Pericardium fibroblast (primary cell): ENCODE measurements around the gene YAE1.

- RAMPAGE, long total RNA: no peak
Observed at GRCh38 chr7:36272592-36273743, 94.1 kb downstream of the MATCAP2 start.

- RAMPAGE, long total RNA: no peak
Observed at GRCh38 chr7:36301879-36302645, 65.0 kb downstream of the MATCAP2 start.

- RAMPAGE, long total RNA: no peak
Observed at GRCh38 chr7:36533811-36534297, 144.2 kb downstream of the ANLN start.

- RAMPAGE, long total RNA: no peak
Observed at GRCh38 chr7:36677835-36678277, 46.4 kb downstream of the AOAH start.

- RAMPAGE, long total RNA: no peak
Observed at GRCh38 chr7:36723321-36723799, 934 bp downstream of the AOAH start.

DNA sequence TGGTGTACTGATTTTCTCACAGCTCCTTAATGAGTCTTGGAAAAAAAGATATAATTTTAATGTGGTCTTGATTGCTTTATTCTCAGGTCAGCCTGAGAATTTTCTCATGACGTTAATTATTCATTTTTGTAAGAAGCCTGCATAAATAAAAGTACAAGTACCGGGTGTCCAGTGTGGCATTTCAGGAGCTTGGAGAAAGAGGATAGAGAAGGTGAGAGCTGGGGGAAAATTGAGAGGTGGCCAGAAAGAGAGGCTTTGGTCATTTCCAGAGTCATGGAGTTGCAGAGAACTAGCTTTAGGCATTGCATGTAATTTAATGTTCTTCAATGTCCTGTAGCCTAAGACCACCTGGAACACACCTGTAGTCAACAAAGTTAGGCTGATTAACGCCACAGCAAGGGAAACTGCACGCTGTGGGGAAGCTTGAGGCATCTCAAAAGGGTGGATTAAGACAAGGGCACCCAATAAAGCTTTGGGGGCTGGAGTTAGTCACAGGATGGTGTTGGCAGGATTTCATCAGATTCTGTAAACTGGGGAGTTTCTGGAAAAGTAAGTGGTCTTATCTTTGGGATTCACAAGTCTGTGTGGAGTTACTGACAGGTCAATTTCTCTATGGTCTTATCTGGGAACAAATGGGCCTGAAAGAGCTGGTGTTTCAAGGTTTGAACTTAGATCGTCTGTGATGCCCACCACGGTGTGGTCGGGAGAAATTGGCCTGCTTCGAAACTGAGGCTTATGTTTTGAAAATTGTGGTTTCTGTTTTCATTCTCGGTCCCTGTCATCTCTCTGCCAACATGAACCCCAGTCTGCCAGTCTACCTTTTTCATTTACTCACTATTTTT is 23.6 kb upstream of the AOAH start:
- RAMPAGE, long total RNA: no peak

DNA sequence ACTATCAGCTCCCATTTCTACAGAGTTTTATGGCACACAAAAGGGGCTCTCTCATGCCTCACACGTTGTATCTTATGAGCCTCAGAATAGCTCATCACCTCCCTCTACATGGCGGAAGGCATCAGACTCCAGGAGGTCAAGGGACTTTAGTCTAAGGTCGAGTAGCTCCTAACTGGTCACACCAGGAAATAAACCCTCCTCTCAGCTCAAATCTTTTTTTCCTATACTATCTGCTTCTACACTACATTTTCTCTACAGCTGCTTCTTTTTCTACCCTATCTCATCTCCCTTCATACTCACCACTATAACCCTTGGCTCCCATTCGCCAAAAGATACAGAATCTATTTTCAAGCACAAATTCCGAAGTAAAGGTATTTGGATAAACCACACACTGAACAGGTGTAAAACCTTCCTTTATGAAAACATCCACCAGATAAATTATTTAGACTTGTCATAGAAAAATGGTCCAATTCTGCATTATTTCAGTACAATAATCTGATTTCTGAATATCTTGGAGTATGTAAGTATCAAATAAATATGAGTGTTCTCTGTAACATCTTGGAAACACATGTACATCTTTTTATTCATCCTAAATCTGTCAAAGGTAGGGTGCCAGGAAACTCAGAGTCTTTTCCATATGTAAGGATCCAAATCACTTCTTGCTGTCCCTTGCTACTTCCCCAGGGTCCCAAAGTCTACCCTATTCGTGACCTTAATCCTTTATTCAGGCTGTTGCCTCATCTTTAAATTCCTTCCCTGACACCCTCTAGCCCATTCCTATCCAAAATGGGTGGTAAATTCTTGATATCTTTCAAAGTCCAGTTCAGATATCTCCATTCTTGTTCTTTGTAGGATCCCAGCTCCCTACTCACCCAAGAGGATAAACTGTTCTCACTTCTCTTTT is 231.0 kb upstream of the AOAH start:
- RAMPAGE, long total RNA: no peak

DNA sequence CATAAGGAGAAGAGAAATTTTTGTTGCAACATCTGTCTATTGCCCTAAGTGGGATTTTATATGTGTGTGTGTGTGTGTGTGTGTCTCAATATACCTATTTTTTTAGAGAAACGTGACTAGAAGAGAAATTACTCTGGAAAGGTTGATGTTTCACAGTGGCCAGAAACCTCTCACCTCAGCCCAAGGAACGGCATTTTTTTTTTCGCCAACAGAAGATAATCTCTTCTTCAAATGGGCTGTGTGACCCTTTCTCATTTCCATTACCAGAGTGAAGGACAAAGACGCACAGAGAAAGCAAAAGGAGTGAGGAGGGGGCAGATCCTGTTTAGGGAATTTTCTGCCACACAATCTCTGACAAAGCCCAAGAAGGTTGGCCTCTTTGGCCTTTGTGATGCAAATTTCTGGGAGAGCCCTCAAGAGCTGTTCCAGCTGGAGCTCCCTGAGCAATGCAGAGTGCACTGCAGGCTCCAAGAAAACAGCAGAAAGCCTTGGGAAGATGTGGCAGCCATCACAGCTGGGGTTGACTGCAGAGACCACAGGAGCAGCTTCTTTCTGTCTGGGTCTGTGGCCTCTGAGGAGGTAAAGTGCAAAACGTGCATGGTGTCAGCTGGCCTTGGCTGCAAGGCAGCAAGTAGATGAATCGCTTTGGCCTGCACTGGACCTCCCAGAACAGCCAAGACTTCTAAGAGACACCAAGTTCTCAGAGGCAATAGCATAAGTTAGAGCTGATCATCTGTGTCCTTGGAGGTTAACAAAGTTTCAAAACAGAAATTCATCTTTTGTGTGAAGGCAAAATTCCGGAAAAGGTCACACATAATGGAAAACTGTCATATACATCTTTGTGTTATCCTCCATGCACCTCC is 200.3 kb downstream of the ELMO1 start:
- RAMPAGE, long total RNA: no peak

DNA sequence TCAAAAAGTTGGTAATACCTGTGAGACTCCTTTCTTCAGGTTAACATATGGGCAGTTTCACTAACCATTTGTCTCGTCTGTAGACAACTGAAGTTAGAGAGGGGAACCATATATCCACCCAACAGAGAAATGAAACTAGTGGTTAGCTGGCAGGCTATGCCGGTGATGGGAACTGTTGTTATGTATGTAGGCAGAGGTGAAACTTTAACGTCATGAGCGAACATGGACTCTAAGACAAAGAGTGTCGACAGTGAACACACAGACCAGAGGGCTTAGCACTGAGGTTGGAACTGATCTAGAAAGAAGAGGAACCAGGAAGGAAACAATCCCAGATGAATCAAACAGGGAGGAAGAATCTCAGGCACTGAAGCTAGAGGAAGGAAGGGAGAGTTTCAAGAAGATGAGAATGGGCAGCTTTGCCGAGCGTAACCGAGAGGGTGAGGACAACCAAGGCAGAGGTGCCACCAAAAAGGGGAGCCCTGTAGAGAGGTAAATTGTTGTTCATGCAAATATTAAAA is 112.3 kb downstream of the ELMO1 start:
- RAMPAGE, long total RNA: no peak

DNA sequence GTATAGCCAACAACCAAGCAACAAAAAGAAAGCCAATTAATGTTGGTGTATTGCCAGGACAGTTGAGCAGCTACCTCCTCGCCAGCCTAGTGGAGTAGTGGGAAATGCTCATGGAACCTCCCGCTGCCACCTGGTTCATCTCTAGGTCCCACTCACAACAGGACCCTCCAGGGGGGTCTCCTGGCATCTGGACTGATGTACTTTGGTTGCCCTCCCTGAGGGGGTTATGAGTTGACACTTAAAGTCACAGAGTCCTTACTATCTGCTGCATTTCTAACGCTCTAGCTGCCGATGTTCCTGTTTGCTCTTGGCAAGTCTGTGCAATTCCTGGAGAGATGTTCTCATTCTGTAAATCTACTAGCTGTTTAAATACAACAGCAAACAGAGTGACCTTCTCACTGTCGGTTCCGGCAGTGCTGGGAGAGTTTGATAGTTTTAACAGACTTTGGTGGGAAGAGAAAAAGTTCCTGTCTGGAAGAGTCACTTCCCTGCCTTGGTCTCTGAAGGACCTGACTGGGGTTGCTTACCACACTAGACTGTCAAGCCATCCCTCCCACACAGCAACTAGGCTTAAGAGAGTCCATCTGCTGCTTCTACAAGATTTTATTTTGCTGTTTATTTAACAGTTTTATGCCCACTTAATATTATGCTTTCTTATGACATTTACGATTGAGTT is 63.2 kb upstream of the ELMO1 start:
- RAMPAGE, long total RNA: no peak

DNA sequence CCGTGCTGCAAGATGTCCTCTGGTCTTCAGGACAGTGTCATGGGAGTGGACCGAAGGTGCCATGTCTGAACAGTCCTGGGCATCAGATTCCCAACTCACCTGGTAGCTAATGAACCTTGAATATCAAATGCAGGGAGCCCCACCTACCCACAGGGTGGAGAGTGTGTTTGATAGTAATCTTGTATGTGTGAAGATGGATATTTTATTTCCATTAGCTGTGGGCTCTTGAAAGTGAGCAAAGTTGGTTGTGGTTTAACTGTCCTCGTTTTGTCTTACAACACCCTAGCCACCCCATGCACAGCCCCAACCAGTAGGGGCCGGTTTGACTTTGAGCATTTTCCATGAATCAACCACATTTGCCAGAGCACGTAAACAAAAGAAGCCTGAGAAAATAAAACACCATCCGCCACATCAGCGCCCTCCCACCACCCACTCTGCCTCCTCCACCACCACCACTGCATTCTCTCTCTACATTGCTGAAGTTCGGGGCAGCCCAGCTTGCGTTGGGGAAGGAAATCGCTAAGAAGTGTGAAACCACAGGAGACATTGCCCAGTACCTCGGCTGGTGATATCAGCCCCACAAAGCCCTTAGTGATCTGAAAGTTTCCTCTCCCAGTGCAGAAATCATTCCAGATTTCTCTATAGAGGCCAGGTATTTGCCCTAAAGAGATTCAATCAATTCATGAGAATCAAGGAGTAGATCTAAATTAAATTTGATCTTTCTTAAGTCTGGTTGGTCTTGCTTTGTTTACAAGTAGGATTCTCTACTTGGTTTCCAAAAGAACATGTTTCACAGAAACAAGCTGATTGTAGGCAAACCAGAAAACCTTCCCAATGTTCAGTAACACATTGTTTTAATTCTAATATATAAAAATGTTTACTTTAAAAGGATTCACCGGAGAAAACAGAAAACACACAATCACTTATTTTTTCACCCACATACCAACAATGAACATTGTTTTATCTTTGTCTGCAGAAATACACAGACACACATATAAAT is 55.0 kb downstream of the STARD3NL start:
- RAMPAGE, long total RNA: no peak

DNA sequence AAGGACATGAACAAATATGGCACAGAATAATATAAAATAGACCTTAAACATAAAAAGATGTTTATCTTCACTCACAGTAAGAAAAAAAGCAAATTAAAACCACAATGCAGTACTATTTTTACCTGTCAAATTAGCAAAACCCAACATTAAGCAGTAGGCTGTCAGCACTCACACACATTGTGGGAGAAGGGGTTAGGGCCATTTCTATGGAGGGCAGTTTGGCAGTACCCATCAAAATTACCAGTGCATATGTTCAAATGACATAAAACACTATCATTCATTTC is 55.7 kb downstream of the STARD3NL start:
- RAMPAGE, long total RNA: no peak

- RAMPAGE, long total RNA: no peak
Observed at GRCh38 chr7:38349604-38350461, 171.8 kb downstream of the STARD3NL start.

- RAMPAGE, long total RNA: no peak
Observed at GRCh38 chr7:38584417-38584956, 46.7 kb downstream of the AMPH start.

DNA sequence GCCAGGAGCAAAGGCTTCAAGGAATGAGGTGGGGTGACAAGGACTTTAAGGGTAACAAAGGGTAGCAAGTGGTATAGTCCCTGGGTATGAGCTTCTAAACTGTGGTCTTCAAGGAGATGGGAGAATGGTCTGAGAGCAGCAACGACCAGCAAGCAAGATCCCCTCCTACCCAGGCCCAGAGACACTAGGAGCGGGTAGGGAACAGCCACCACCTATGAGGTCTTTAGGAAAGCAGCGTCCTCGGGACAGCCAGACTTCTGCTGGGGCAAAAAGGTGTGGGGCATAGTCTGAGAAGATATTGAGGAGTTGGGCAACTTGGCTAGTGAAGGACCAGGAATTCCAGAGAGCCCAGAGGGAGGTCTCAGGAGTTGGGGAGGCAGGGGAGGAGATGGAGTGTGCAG is 199.8 kb upstream of the YAE1 start:
- RAMPAGE, long total RNA: no peak

DNA sequence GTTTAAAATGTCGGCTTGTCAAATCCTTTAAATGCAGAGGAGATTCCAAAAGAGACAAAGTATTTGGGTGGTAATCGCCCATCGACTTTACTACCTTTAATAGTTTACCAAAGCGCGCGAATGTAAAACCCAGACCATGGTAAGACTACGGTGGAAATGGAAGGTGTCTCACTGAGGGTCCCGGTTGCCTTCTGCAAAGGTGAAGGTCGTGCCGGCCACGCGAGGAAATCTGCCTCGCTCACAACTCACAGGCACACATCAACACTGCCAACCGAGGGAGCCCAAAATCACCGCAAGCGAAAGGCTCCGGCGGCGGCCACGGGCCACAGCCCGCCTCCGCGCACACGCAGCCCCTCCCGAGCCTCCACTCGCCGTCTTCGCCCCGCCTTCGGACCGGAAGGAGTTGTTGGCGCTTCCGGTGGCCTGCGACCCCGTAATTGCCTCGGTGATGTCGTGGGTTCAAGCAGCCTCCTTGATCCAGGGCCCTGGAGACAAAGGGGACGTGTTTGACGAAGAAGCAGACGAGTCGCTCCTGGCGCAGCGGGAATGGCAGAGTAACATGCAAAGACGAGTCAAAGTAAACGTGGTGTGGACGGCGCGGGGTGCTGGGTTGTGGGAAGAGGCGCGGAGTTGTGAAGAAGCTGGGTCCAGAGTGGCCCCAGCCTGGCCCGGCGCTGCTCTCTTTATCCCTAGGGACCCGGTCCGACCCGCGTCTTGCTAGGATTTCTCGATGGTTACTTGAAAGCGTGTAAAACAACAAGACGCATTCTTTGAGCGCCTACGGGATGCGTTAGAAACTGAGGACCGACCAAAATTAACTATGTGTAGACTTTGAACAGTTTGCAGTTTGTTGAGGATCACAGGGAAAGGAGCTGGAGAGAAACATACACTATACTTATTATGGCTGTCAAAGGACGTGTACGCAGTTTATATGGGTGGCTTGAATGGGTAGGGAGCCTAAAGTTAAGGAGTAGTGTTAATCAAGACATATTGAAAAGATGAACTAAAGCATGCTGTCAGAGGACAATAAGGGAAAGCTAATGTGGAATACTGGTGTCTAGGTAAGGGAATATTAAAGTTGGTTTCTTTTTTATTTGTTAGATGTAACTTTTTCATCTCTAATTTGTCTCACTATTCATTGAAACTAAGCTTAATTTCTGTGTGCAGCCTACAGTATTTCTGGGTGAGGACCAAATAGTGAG is at the start of gene YAE1:
YAE1 (plus strand) TSS at position 434 of the 1,202 bp plus-strand sequence.
- RAMPAGE, long total RNA: start-site peak on the plus strand centred at position 443 of the sequence, 59 bp wide, 524 and 417 reads in 2 replicates

DNA sequence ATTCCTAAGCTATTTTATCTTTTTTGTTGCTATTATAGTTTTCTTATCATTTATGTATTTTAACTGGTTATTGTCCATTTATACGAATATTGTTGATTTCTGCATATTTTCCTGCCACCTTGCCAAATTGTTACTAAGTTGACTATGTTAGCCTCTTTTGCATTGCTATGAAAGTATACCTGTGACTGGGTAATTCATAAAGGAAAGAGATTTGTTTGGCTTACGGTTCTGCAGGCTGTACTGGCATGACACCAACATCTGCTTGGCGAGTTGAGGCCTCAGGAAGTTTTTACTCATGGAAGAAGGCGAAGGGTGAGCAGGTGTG is 8.3 kb downstream of the RALA start:
- RAMPAGE, long total RNA: no peak

DNA sequence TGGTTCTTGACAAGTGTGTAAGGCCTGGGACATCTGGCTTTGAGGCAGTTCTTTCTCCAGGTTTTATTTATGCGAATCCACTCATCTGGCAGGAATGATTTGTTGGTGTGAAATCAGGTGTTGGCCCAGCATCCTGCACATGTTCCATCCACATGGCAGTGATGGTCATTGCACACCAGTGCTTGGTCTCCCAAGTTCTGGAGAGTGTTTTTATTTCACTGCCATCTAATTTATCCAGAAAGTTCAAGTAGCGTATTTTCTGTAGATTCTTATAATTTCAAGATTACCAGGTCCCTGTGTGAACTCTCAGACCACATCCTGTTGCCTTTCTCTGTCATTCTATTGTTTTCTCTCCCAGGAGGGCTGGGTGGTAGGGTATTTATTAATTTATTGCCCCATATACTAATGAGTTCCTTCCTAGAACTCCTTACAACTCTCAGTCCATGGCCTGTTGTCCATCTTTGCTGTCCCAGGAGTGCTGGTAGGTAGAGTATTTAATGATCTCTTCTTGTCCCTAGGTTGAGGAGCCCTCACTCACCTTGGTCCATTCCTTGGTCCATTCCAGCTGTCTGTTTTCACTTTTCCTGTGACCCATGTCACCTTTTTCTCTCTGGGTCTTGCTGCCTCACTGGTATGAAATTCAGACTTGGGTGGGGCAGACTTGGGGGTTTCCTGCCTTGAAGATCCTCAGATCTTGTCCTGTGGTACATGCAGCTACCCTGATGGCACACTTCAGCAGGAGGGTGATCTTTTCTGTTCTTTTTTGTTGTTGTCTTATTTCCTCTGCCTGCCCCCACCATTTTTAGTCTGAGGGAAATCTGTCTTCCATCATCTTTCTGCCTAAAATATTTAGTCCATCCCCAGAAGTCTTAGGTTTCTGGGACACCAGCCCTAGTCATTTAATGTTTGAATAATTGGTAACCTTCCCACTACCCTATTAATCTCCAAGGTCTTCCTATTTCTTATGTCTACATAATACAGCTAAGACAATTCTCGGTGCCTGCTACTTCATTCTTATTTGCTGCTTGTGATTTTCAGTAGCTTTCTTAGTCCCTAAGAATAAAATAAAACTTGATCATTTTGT is 10.7 kb downstream of the RALA start:
- RAMPAGE, long total RNA: no peak

- RAMPAGE, long total RNA: no peak
Observed at GRCh38 chr7:39950426-39951441, 678 bp downstream of the CDK13 start.

DNA sequence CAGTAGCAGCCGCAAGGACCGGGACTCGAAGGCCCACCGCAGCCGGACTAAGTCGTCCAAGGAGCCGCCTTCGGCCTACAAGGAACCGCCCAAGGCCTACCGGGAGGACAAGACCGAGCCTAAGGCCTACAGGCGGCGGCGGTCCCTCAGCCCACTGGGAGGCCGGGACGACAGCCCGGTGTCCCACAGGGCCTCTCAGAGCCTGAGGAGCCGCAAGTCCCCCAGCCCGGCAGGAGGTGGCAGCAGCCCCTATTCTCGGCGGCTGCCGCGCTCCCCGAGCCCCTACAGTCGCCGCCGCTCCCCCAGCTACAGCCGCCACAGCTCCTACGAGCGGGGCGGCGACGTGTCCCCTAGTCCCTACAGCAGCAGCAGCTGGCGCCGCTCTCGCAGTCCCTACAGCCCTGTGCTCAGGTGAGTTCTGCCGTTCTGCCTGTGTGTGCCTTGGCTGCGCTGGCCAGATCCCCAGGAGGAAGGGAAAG is 1.4 kb downstream of the CDK13 start:
- RAMPAGE, long total RNA: no peak